Endodermal cell (in vitro differentiated cells): ENCODE data around the genes CHM and SYTL4.

DNA sequence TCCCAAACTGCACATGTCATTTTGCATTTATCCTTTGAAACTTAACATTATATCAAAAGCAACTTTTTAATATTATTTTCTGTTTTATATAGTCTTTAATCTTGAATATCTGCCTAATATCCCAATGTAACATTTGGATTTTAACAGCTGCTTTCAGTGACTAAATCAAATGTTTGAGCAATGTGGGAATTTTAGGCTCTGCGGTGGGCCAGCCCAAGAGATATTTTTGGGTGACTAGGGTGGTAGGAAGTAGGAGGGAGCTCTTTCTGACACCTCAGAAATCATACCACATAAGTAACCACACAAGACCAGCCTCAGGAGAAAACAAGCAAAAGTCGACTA lies 342 bp downstream of the RTL3 start:
- PRO-cap: no peak

- PRO-cap: no peak
Measured at GRCh38 chrX:79096006-79096788, 48.3 kb upstream of the GPR174 start.

DNA sequence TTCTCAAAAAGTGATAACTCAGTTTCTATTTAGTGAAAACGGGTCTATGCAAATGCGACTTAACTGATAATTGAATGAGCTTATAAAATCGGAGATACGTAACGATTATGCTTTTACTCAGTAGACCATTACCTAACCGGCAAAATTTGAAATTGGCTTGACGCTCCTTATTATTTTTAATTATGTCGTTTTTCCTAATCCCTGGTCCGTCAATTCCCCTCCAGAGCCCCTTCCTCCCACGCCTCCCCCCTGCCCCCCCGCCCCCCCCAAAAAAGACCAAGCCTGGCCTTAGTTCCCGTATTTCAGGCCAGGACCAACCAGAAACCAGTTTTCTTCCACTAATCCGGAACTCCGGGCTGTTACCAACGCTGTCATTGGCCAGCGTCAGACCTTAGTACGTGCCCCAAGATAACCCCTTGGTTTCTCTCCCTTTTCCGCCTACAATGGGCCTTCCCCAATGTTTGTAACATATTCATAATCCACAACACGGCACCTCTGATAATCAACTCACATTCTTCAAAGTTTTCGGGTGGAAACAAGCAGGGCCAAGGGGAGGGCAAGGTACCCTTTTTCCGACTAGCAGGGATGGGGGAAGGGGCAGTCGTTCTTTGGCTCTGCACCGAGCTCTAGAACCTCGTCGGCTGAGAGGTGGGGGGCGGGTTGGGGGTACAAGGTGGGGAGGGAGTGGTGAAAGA lies 1.7 kb downstream of the BRWD3 start:
- PRO-cap: no peak

- PRO-cap: no peak
Measured at GRCh38 chrX:81003930-81004392, 194.3 kb upstream of the BRWD3 start.

GRCh38 chrX:81200891-81201249 lies 843 bp downstream of the HMGN5 start:
- PRO-cap: no peak

- PRO-cap: no peak
Measured at GRCh38 chrX:85154911-85155394, 88.6 kb downstream of the SATL1 start.

GRCh38 chrX:85529104-85529645 lies 149.7 kb upstream of the POF1B start:
- PRO-cap: unidirectional peak, plus-strand start at chrX:85529209; unidirectional peak, plus-strand start at chrX:85529352

DNA sequence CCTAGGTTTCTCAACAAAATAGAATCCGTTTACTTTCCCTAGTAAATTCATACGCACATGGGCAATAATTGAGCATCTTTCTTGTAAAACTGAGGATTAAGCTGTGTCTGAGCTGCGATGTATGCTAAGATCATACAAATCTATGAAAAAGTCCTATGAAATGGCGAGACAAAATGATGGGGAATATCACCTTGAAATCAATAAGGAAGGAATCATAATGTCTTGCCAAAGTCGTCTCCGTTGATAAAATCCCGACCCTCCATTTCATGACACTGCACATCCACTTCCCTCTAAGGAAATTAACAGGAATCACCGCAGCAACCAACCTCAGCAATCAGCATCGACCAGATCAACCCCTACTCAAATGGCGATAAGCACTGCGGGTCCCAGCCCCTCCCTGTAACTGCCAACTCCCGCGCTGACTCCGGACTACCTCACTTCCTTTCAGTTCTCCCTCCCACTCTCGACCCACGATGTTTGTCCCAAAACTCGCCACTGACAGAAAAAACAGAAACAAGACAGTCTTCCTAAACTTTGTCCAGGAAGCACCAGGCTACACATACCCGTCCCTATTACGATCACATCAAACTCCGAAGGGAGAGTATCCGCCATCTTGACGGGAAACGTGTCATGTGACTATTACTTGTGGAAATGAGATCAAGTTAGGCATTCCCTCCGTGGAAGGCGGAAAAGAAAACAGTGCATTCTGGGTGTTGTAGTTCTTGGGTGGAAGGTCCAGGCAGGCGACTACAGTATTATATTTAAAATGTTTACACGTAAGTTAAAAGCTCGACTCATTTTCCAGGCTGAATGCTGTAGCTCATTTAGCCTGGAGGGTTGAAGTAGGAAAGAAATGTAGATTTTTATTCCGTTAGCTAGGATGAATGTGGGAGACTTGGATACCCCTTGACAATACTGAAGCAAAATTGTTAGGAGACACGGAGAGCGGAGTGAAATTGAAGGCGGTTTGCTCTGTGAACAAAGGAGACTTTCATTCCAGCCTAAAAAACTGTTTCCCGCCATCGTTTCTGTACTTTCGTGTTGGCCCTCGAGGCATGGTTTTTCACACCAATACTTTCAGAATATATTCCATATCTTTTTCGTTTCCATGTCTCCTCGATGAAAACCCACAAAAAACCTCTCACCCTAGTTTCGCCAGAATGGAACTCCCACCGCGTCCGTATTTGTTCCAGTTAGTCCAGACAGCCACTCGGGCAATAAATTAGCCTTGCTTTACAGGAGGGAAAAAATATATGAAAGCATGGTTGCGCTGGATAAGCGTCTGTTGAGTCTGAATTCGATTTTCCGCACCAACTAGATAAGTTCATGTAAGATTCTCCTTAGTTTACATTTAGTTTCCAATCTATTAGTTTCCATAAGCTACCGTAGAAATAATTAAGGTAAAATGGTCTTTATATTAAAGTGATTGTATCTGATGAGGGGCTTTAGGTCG lies at the start of gene CHM:
TSS of gene CHM (minus strand) at position 638 of the 1,453 bp plus-strand sequence.
- PRO-cap: bidirectional peak, plus-strand start at position 347 of the sequence, minus-strand start at position 351 of the sequence; bidirectional peak, plus-strand start at position 932 of the sequence, minus-strand start at position 592 of the sequence; bidirectional peak, plus-strand start at position 1,192 of the sequence, minus-strand start at position 958 of the sequence

DNA sequence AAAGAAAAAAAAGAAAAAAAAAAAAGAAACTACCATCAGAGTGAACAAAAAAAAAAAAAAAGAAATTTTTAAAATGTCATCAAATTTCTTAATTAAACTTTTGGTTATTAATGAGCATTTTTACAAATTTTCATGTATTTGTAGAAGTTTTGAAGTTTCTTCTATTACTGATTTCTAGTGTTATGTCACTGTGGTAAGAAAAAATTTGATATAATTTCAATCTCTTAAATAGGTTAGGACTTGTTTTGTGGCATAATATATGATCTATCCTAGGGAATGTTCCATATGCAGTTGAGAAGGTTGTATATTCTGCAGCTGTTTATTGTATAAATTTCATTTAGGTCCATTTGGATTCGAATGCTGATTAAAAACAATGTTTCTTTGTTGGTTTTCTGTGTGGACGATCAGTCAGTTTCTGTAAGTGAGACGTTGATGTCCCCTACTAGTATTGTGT lies 297.3 kb downstream of the DACH2 start:
- PRO-cap: no peak

DNA sequence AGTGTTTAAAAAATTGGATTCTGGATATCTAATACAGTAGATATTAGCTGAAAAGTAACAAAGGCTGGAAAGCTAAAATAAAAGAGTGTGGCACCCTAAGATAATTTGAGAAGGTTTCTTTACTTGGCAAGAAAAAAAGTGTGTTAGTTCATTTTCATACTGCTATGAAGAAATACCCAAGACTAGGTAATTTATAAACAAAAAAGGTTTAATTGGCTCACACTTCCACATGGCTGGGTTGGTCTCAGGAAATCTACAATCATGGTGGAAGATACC lies 1164.1 kb upstream of the DIAPH2 start:
- PRO-cap: no peak

DNA sequence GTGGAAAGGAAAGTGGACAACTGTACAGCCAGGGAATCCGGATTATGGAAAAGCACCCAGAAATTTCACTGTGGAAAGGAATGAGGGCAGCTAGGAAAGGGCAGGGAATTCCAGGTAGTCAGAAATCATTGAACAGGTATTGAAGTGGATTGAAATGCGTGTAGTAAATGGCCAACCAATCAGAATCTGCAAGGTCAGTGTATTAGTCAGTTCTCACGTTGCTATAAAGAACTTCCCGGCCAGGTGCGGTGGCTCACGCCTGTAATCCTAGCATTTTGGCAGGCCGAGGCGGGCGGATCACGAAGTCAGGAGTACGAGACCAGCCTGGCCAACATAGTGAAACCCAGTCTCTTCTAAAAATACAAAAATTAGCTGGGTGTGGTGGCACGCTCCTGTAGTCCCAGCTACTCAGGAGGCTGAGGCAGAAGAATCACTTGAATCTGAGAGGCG lies 219.5 kb upstream of the DIAPH2 start:
- PRO-cap: no peak

- PRO-cap: no peak
Measured at GRCh38 chrX:97169893-97170457, 286.3 kb downstream of the RPA4 start.

GRCh38 chrX:97617018-97617488 lies 733.3 kb downstream of the RPA4 start:
- PRO-cap: no peak

DNA sequence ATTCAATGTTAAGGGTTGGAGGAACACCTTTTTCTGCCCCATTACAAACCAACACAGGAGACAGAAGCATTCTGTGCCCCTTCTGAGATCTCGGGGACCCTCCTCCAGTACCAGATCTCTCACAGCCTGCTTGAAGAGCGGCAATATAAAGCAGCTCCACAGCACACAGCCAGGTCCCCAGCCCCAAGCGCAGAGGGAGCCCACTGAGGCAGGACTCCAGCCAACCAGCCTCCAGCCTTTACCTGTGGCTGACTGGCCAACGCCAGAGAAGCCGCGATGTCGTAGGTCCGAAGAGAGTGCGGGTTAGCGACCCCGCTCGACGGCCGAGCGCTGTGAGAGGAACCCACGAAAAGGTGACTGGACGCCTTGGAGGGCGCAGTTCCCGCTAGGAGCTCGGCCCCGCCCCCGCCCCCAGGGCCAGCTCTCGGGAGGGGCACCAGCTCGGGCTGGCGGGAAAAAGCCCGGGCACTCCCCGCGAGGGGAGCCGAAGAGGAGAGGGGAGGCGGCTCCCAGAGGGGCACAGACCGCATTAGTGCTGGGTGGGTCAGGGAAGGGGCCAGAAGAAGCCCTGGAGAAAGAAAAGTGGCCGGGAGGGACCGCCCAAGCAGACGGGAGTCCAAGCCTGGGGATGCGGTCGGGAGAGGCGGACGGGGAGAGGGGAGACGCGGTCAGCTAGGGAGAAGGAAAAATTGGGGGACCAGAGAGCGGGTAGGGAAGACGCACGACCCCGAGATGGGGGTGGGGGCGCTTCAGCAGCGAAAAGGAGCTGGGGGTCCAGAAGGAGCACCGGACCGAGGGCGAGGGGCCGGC lies 540 bp downstream of the SYTL4 start:
- PRO-cap: no peak

DNA sequence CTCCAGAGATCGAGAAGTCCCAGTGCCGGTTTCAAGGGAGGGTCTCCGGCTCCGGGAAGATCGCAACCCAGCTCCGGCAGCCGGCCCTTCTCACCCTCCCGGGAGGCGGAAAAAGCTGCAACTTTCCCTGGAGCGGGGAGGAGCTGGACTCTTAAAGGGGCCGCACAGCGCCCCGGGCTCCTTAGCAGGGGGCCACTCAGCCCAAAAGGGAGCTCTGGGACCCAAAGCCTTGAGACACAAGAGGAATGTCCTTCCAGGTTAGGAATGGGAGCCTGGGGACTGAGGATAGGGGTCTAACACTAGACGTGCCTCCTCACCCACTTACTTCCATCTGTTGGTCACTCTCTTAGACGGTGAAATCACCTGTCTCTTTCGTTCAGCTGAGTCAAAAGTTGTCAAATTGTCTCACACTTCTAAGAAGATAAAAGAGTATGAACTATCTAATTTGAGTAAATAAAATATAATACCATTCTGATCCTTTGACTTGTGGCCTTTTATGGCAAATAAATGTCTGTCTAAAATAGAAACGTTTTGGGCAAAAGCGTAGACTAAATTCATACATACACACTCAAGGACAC lies at the start of gene SYTL4:
TSS of gene SYTL4 (minus strand) at position 98 of the 578 bp plus-strand sequence.
- PRO-cap: no peak

DNA sequence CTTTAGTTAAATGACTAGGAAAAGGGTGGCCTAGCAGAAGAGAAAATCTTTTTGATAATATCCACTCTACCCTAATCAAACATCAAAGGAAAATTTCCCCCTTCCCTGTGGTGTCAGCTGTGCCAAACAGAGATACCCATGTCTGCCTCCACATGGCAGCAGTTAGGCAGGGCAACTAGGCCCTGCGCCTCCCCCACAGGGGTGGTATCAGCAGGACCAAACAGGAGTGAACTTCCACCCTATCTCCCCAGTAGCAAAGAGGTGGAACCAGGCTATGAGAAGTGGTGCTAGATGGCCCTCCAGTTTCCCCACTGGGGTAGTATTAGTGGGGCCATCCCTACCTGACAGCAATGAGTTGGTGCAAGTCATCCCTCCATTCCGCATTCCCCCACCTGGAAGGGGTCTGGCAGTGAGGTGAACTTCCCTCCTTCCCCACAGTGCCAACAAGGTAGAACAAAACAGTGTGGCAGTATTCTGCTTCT lies 19.9 kb upstream of the XKRX start:
- PRO-cap: no peak

DNA sequence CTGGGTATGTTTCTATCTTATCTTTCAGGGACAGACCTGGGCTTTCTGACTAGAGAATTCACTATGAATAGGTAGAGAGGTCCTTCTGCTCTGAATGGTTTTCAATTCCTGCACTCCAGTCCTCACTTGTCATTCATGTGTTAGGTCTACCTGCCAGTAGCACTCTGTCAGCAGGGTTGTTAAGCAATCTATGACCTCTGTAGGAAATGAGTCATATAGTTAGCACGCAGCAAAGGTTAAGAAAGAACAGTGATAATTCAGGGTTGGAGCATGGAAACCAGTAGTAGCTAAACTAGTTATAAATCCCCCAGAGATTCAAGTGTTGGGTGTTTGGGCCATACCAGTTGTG lies 24.9 kb downstream of the ARL13A start:
- PRO-cap: no peak

- PRO-cap: no peak
Measured at GRCh38 chrX:101410449-101411022, 2.5 kb downstream of the HNRNPH2 start.

GRCh38 chrX:101417550-101418807 lies 10.0 kb downstream of the HNRNPH2 start:
- PRO-cap: unidirectional peak, plus-strand start at chrX:101418061; bidirectional peak, plus-strand start at chrX:101418263, minus-strand start at chrX:101418362; bidirectional peak, plus-strand start at chrX:101418562, minus-strand start at chrX:101418646

- PRO-cap: no peak
Measured at GRCh38 chrX:101483881-101484106, 1.5 kb upstream of the ARMCX4 start.